CD14-positive monocyte (primary cell): ENCODE measurements around a stretch of chr17.

- CAGE, long polyA plus RNA: no peak
These were observed 88.8 kb upstream of the TNRC6C start for GRCh38 chr17:77869482-77870282.

GRCh38 chr17:77963363-77963848, 4.9 kb downstream of the TNRC6C start:
- CAGE, long polyA plus RNA: no peak

DNA sequence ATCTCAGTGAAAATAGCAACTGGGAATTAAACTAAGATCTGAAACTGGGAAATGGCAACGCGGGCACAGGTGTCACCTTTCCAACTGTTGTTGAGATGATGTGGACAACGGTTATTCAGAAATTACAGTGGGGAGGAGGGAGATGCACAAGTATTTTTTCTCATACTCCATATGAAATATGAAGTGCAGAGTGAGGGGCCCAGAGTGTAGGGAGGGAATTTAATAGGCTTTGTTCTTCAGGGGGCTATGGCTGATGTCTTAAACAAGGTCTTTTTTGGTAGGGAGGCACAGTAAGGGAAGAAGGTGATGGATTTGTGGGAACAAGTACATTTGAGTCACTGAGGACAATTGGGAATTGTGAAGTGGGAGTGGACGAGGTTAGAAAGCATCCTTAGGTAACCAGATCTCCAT, 6.1 kb downstream of the TNRC6C start:
- CAGE, long polyA plus RNA: no peak

- CAGE, long polyA plus RNA: no peak
These were observed 45.5 kb downstream of the TNRC6C start for GRCh38 chr17:78003841-78004506.

DNA sequence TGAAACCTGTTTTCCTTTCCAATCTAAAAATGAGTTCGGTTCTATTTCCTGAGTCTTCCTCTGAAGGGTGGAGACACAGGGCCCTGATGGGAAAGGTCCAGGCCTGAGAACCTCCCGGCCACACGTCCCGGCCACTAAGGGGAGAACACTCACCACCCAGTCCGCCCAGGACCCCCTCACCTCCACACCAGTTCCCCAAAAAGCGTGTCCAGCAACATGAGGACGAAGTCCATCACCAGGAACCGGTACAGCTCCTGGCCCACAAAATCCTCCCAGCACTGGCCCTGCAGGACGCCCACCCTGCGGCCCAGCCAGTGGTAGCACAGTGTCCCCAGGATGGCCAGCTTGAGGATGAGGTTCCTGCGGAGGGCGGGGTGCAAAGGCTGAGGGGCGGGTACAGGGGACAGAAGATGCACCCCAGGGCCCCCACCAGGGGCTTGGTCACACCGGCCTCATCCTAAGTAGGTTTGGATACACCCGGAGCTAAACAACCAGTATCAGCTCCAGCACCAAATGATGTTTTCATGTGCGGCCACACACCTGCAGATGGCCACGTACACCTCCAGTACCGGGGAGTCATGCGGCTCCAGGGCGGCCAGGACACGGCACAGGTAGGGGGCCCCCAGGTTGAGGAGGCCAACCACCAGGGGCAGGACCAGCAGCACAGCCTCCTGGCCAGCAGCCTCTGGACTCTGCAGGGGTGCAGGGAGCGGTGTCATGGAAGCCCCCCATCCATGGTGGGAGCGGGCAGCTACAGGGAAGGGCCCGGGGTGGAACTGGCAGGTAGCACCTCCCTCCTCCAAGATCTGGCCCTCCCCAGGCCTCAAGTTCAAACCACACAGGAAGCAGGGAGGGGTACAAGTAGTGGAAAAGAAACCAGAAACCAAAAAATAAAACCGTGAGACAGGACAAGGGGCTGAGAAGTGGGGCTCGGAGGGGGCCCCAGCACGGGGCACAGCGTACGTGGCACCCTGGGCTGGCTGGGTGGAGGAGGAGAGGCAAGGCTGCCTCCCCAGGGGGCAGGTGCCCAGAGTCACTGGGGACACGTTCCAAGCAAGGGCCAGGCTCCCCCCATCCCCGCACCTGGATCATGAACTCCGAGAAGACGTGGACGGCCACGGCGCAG, 7.7 kb downstream of the TMC6 start:
- CAGE, long polyA plus RNA: no peak

- CAGE, long polyA plus RNA: no peak
These were observed 3.0 kb downstream of the SYNGR2 start for GRCh38 chr17:78171384-78171703.

DNA sequence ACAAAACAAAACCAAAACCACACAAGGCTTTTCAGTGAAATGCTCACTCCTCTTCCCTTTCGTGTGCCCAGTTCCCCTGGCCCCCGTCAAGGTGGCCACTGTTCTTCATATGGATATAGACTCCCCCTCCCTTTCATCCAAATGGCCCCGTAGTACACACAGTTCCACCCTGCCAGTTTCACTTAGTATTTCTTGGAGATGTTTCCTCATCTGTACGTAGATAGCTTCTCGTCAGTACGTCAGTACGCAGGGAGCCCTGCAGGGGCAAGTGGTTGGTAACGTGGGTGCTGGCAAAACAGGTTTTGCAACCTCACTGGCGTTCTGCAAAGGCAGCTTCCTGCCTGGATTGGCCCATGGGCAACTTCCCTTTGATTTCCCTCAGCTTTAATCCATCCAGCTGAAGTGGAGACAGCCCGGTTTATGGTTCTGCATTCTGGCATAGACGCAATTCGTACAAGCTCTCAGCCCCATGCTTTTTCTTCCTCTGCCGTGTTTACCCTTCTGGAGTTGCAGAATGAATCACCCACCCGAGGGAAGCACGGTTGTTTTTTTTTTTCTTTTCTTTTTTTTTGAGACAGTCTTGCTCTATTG, 11.8 kb downstream of the AFMID start:
- CAGE, long polyA plus RNA: no peak

DNA sequence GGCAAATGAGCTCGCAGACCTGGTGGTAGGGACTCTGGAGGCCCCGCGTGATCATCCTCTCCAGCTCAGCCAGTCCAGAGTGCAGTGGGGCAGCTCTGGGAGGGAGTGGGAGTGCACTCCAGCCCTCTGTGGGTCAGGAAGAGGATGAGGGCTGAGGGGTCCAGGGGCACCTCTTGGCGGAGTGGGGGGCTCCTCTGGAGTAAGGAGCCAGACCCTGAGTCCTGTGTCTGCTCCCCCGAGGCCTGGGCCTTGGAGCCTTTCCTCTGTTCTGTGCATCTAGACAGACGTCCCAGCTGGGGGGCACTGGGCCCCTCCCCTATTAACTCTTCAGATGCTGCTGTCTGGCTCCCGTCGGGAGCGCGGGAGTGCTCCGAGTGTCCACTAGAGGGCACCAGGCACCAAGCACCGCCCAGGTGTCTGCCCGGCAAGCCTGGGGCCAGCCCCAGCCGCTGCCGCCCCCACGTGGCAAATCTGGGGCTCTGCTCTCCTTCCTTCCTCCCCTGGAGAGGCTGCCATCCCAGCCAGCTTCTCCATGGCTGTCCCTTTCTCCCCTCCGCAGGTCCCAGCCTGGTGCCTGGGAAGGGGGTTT, 19.3 kb downstream of the TMEM235 start:
- CAGE, long polyA plus RNA: no peak

- CAGE, long polyA plus RNA: no peak
These were observed 27.3 kb downstream of the TMEM235 start for GRCh38 chr17:78258592-78259179.

- CAGE, long polyA plus RNA: no peak
These were observed 31.8 kb downstream of the TMEM235 start for GRCh38 chr17:78262987-78263897.

- CAGE, long polyA plus RNA: no peak
These were observed 15.2 kb downstream of the SOCS3 start for GRCh38 chr17:78344615-78345182.

DNA sequence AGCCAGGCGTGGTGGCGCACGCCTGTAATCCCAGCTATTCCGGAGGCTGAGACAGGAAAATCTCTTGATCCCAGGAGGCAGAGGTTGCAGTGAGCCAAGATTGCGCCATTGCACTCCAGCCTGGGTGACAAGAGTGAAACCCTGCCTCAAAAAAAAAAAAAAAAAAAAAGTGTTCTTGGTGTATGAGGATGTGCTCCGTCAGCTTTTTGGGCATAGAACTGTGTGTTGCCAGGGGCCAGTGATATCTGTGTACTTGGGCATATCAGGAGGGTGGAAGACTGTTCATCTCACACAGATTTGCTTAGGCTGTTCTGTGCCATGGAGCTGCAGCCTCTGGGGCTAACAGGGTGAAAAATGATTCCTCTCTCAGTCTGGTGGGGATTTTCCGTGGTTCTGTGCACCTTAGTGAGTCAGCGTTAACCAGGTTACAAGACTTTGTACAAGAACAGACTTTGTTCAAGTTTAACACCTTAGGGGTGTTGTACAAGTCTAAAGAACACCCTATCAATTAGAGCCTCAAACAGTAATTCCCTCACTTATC, 1.2 kb upstream of the PGS1 start:
- CAGE, long polyA plus RNA: no peak

GRCh38 chr17:78383760-78384516, 5.5 kb downstream of the PGS1 start:
- CAGE, long polyA plus RNA: start-site peak on the minus strand at chr17:78384004-78384101, 17 and 10 reads in 2 replicates; start-site peak on the minus strand at chr17:78384168-78384230, 63 and 81 reads in 2 replicates

DNA sequence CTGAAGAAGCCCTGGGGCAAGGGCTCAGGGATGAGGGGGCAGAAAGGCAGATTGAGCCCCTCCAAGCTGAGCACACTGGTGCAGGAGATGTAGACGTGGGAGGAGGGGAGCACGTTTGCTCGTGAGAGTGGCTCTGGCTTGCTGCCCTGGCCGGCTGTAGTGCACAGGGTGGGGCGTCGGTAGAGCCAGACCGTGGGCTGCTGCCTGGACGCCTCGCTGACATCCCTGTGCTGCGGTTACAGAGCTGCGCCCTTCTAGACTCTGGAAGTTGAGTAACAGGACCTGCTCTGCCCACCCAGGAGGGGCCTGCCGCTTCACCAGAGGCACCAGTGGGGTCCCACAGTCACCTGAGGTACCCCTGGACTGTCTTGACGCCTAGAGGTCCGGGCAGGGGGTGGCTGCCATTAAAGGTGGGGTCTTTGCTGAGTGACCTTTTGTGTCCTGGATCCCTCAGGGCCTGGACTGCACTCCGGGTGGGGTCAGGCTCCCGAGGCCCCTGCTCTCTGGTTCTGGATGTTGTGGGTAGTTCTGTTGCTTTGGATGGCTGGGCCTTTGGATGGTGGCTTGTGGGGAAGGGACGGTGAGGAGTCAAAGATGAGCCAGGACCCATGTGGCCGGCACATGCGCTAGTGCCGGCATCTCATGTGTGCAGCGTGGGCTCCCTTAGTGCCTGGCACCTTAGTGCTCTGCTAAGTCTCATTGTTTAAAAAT, 41.7 kb downstream of the PGS1 start:
- CAGE, long polyA plus RNA: no peak

DNA sequence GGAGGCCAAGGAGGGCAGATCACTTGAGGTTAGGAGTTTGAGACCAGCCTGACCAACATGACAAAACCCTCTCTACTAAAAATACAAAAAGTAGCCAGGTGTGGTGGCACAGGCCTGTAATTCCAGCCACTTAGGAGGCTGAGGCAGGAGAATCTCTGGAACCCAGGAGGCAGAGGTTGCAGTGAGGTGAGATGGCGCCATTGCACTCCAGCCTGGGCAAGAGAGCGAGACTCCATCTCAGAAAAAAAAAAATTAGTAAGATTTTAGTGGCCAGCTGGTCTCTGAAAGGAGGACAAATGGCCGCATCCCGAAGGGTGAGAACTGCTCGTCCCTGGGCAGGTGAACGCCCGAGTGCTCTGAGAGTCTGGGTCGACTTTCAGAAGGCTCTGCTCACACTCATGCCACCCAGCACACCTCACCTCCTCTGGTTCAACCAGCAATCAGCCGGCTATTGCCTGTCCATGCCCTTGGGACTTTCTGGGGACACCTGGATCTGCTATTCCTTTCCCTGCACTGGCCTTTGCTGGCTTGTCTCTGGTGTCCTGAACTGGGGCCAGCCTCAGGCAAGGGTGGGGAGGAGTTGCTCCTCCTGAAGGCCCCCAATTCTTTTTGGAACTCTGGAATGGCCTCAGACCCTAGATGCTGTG, 63.5 kb downstream of the PGS1 start:
- CAGE, long polyA plus RNA: no peak

GRCh38 chr17:78538153-78538352, 39.1 kb downstream of the DNAH17 start:
- CAGE, long polyA plus RNA: no peak

GRCh38 chr17:78588509-78588997, 11.4 kb upstream of the DNAH17 start:
- CAGE, long polyA plus RNA: no peak

GRCh38 chr17:78596772-78597238, 19.6 kb upstream of the DNAH17 start:
- CAGE, long polyA plus RNA: no peak

DNA sequence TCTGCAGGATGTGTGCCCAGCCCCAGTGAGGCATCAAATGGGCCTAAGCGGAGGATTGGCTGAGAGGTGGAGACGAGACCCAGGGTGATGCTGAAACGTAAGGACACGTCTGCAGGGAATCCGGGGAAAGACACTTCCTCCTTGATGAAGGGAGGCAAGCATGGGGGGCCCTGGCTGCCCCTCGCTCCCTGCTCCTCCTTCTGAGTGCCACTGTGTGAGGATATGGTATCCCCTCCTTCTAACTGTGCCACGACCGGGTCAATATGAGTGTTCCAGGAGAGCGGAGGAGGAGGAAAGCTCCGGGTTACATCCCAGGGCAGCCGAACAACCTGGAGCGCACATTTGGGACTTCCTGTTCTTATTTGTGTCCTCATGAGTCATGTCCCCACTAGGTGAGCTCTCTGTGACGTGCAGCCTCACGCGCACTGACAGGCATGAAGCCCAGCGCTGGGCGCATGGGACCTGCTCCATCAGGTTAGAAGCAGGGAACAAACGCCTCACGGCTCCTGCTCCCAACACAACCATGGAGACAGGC, 92.8 kb upstream of the DNAH17 start:
- CAGE, long polyA plus RNA: no peak

- CAGE, long polyA plus RNA: no peak
These were observed 46.7 kb downstream of the CYTH1 start for GRCh38 chr17:78735190-78735867.